HCT116 (cell line): ENCODE results near the genes YEATS4 and RAB21.

DNA sequence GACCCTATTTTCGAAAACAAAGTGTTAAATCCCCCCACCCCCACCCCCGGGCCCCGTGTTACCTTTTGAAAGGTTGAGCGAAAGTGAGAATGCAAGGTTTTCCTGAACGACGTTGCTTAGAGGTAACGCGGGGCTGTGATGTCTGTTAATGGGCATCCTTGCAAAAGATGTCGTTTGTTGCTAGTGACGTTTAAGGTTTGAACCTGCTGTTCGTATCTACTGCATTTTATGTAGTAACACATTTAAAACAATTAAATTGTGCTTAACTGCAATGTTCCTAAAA, 1.2 kb downstream of the CPSF6 start:
- RRBS = no CpG with 5 or more reads among the region's 11 CpGs

DNA sequence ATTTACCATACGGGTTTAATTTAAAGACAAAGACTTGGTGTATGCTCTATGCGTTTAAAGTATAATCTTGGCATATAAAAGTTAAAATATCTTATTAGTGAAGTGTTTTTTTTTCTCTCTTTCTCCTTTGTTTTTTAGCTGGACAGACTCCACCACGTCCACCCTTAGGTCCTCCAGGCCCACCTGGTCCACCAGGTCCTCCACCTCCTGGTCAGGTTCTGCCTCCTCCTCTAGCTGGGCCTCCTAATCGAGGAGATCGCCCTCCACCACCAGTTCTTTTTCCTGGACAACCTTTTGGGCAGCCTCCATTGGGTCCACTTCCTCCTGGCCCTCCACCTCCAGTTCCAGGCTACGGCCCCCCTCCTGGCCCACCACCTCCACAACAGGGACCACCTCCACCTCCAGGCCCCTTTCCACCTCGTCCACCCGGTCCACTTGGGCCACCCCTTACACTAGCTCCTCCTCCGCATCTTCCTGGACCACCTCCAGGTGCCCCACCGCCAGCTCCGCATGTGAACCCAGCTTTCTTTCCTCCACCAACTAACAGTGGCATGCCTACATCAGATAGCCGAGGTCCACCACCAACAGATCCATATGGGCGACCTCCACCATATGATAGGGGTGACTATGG, 19.2 kb downstream of the CPSF6 start:
- RRBS = no CpG with 5 or more reads among the region's 13 CpGs

DNA sequence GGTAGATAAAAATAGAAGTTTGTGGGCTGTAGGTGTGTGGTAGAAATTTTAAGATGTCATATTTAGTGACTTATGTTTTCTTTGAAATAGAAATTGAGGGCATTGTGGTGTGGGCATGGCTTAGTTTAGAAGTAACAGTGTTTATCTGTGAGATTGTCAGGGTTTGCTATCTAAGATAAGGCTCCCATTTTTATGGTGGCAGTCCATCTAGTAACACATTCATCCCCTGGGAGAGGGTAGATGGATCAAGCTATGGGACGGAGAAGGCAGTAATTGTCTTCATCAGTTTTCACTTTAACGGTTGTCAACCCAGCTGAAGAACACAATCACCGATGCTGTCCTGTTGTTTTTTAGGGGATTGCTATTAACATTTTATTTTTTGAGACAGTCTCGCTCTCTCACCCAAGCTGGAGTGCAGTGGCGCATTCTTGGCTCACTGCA, 36.4 kb downstream of the CPSF6 start:
- RRBS = no CpG with 5 or more reads among the region's 5 CpGs

- RRBS = no CpG with 5 or more reads among the region's 1 CpG
These were observed 4.6 kb upstream of the LYZ start for GRCh38 chr12:69343576-69343969.

DNA sequence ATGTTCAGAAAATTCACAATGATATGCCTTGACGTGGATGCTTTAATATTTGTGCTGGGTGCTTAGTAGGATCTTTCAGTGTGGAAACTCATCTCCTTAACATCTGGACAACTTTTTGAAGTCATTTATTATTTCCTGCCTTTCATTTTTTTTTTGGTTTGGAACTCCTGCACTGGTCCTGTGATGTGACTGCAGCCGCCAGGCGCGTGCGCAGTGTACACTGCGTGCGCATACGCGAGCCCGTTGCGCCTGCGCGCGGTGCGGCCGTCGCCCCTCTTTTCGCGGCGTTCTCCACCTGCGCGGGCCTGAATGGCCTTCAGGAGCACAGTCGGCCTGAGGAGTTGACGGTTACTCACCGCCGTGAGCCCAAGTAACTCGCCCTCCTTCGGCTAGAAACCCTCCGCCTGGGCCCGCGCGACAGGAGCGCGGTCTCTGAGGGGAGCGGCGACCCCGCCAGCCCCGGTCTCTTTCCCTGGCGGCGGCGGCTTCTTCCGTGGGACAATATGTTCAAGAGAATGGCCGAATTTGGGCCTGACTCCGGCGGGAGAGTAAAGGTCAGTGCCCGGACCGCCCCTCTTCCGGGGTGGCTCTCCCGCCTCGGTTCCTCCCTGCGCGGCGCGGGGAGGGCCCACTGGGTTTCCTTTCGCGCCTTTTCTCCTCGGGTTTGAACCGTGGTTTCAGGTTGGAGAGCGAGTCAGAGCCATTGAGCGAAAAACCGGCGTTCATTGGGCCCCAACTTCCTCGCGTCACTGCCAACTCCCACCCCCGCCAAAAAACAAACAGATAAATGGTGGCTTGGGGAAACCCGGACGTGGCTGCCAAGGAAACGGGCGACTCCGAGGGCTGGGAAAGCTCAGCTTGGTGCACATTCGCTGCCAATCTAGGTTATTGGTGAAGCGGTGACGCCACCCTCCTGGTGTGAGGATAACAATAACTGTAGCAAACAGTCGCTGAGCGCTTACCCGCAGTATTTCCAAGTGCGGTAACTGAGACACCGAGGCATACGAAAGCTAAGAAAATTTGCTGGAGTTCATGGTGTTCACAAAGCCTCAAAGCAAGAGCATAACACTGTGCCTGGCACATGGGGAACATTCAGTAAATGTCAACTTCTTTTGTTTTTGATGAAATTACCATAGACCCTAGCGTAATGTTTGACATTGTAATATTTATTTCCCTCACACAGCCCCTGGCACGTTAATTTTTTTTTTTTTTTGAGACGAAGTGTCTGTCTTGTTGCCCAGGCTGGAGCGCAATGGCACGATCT, at the start of gene YEATS4:
TSS of gene YEATS4 (plus strand) at position 274 of the 1,264 bp plus-strand sequence.
- RRBS = 1% methylated on average over 12 of the region's 84 CpGs

DNA sequence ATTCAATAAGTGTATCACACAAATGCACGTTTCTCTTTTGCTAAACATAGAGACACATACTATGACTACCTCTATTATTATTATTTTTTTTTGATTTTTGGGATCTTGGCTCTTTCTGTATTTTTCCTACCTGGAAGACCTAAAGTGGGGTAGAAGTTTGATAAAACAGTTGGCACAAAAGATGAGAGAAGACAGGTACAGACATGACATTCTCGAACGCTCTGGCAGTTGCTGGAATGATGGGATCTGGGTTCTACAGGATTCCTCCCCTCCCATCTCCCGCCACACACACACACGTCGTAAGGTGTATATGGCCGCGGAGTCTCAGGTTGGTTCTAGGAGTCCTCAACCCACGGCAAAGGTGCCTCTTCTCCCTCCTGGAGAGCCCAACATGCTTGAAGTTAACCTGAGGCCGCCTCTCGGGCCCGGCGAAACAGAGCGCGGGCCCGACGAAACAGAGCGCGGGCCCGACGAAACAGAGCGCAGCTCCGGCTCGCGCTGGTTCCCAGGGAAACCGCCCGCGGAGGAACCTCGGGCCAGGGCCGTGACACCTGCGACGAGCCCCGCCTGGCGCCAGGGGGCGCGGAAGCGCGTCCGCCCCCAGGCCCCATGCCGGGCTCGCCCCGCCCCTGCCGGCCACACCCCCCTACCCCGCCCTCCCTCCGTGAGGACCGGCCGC, 373 bp upstream of the RAB3IP start:
- RRBS = 3% methylated on average over 15 of the region's 47 CpGs

- RRBS = no CpG with 5 or more reads among the region's 22 CpGs
These were observed 61.4 kb downstream of the CNOT2 start for GRCh38 chr12:70304469-70305232.

- RRBS = under 1% methylated on average over 16 of the region's 47 CpGs
These were observed 843 bp upstream of the KCNMB4 start for GRCh38 chr12:70364999-70365894.

- RRBS = no CpG with 5 or more reads among the region's 2 CpGs
These were observed 103.3 kb downstream of the KCNMB4 start for GRCh38 chr12:70469475-70469702.

DNA sequence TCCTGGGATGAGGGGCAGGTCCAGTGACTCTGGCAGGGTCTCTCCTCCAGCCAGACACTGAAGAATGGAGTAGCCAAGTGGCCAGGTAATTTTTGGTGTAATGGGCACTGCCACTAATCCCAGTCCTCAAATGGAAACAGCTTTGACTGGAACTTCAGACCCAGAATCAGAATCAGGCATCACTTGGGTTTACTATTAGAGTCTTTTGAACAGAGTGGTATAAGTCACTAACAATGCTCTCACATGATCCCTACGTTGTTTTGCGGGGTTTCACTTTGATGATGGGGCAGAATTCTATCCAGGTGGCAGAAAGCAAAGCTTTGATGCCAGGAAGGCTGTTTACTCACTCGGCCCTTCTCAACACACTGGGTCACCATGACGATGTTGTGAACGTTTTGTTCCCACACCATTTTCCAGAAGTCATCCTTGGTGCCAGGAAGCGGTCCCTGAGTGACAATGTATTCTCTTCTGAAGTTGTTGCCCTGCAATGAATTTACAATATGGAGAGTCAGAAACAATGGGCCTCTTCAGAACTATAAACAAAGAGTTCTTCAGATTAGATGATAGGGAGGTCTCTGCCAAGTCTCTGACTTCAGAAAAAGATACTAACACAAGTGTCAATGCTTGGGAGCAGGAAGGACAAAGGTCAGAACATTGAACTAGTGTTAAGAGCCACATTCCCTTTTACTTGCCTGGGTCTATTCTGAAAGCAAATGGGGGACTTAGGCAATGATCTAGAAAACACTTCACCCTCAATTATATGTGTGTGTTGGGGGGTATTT, 101.4 kb downstream of the PTPRB start:
- RRBS = no CpG with 5 or more reads among the region's 6 CpGs

DNA sequence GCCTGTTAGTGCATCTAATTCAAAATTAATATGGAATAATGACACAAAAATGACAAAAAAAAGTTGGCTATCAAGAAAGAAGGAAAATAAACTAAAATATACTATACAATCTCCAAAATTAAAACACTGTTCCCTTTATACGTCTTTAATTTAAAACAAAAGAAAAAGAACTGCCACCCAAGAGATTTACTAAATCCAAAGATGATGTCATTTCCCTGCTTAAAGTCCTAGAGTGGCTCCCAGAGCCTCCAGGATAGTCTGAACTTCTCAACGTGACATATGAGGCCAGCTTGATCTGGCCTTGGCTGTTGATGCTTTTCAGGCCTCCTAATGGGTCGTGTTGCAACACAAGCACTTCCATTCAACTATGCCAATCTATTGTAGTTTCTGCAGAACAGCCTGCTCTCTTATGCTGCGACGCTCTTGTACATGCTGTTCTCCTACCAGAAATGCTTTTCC, 35.6 kb downstream of the LGR5 start:
- RRBS = no CpG with 5 or more reads among the region's 5 CpGs

DNA sequence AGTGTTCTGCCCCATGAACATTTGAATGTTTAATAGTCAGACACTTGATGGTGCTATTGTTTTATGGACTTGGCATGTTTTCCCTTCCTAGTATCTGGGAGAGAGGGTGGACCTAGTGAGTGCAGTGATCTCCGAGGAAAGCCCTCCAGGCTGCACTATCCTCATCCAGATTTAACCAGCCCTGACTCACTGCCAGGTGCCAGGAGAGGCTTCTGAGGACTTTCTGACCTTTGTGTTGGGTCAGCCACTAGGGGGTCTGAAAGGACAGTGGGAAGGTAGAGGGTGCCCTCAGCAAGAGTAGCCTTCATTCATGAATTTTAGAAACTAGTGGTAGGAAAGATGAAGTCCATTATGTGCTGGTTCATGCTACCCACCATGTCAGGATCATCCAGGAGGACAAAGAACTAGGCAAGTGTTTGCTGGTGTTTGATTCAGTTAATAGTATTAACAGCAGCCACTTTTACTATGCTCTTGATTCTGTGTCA, 24.2 kb downstream of the ZFC3H1 start:
- RRBS = no CpG with 5 or more reads among the region's 1 CpG

DNA sequence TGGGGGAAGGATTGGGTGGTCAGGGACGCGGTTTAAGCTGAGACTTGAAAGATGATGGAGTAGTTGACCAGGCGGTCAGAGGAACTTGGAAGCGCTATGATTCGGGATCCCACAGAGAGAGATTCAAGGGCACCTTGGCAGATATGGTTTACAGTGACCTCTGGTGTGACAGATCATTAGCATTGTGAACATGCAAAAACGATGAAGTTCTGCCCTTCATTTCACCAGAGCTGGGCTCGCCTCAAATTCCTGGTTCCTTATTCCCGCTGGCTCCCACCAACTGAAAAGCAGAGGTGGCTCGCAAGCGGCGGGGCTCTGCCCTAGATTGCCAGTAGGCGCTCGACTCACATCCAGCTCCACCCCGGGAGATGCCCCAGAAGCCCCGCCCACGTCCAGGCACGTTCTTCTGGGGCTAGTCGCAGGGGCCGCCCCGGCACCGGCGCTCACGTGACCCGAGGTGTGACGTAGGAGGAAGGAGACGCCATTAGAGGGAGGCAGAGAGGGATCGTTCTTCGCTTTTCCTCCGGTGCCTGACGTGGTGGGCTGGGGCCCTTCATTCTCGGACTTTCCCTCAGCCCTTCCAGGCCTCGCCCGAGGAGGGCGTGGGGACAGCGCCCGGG, at the start of gene RAB21:
TSS of gene RAB21 (plus strand) at position 465 of the 620 bp plus-strand sequence.
- RRBS = 1% methylated on average over 21 of the region's 36 CpGs

DNA sequence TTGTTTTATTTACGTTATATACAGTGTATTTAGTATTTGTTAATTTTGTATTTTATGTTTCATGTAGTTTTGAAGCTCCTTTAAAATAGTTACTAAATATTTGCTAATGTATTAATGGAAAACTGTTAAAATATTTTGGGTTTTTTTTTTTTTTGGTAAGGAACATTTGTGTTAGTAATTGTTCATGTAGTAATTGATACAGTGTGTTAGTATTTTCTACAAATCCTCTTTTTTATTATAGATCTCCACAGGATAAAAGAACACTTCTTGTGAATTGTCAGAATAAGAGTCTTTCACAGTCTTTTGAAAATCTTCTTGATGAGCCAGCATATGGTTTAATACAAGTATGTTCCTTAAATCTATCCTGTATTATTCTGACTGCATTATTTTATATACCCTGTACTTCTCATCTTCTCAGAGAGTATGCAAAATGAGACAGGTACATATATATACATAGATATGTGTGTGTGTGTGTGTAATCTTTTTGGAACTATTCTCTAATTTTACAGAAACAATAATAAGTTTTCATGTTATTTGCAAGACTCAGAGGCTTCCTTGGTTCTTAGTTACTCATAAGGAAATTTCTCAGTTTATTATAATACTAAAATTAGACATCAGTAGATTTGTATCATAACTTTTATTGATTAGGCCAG, 45.5 kb upstream of the TPH2 start:
- RRBS = no CpG with 5 or more reads among the region's 1 CpG

DNA sequence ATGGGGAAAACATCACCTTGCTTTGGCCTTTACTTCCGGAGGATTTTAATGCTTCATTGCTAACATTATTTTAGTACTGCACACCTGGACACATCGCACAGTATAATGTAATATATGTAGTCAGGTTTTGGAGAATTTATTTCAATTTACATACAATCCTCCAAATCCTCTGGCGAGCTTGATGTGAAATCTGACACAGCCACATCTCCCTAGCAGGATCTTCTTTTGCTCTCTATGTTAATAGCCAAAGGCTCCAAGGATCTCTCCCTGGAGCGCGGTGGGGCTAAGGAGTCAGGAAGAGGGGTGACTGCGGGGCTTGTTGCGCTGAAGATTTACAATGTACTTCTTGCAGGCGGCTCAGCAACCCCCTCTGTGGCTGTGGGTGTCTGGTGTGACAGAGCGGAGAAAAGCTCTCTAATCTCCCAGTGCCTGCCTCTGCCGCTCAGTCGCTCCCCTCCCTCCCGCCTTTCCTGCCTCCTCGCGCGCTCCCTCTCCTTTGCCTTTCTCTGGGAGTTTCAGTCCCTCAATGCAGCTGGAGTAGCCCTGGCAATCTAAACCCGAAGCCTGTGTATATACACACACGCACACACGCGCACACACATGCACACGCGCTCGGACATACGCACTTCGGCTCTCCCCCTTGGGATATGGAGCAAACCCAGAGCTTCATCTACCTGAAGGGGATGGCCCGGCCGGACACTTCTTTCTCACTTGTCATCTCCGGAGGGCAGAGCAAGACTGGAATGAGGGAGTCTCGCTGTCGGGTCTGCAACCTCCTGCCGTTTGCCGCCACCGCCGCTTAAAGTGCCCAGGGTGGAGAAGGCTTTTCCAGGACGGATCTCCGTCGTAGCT, 795 bp upstream of the TRHDE start:
- RRBS = no CpG with 5 or more reads among the region's 36 CpGs

DNA sequence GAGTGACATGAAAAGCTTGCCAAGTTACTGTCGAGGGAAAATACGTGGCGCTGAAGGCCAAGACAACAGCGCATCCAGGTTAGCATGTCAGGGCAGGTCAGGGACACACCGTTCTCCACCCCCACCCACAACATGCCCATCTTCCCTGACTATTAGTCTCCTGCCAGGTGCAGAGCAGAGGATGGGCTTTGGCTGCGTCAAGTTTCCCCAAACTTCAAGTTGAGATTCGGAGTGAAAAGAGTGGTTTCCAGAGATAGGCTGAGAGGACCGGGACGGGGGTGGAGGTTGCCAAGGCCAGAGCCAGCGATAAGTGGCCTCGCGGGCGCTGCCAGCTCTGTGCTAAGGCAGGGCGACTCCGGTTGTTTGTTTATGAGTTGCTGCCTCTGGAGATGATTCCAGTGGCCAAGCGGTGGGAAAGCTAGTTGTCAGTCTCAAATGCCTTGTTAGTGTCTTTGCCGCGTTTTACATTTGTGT, 1.8 kb downstream of the TRHDE start:
- RRBS = 95% methylated on average over 5 of the region's 18 CpGs

GRCh38 chr12:74171548-74171902, 366.1 kb upstream of the ATXN7L3B start:
- RRBS = 92% methylated on average over 4 of the region's 16 CpGs

GRCh38 chr12:74508660-74509803, 28.6 kb upstream of the ATXN7L3B start:
- RRBS = no CpG with 5 or more reads among the region's 33 CpGs

- RRBS = no CpG with 5 or more reads among the region's 5 CpGs
These were observed 48.9 kb downstream of the ATXN7L3B start for GRCh38 chr12:74586362-74587083.

GRCh38 chr12:74847181-74847644, 309.6 kb downstream of the ATXN7L3B start:
- RRBS = no CpG with 5 or more reads among the region's 5 CpGs